Epidermal melanocyte (primary cell): ENCODE measurements around a stretch of chr7.

GRCh38 chr7:35185570-35186745 lies 67.9 kb downstream of the TBX20 start:
- RRBS = no CpG with 5 or more reads among the region's 81 CpGs

GRCh38 chr7:35401425-35401853 lies 147.5 kb upstream of the TBX20 start:
- RRBS = no CpG with 5 or more reads among the region's 5 CpGs

- RRBS = no CpG with 5 or more reads among the region's 5 CpGs
Observed at GRCh38 chr7:35419397-35419756, 165.5 kb upstream of the TBX20 start.

DNA sequence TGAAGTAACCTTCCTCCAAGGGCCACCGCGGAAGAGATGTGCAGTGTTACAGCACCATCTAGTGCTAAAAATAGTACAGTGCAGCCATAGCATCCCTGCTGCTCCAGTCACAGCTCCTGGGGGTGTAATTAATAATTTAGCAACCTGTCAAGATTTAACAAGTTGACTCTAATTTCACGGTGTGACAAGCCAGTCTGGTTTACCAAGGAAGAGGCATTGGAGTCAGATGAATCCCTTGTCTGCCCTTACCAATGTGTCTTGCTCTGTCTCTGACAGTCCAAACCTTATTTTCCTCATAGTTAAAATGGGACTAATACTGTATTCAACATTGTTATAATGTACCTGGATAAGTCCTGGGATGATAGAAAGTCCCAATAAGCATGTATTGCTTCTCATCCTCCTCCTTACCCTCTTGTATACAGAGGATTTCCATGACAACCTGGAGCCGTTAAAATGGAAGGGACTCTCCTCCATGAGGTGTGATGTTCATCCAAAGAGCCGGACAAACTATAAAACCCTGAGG lies 70.2 kb downstream of the HERPUD2 start:
- RRBS = no CpG with 5 or more reads among the region's 5 CpGs

GRCh38 chr7:35648358-35648901 lies 46.5 kb downstream of the HERPUD2 start:
- RRBS = no CpG with 5 or more reads among the region's 4 CpGs

DNA sequence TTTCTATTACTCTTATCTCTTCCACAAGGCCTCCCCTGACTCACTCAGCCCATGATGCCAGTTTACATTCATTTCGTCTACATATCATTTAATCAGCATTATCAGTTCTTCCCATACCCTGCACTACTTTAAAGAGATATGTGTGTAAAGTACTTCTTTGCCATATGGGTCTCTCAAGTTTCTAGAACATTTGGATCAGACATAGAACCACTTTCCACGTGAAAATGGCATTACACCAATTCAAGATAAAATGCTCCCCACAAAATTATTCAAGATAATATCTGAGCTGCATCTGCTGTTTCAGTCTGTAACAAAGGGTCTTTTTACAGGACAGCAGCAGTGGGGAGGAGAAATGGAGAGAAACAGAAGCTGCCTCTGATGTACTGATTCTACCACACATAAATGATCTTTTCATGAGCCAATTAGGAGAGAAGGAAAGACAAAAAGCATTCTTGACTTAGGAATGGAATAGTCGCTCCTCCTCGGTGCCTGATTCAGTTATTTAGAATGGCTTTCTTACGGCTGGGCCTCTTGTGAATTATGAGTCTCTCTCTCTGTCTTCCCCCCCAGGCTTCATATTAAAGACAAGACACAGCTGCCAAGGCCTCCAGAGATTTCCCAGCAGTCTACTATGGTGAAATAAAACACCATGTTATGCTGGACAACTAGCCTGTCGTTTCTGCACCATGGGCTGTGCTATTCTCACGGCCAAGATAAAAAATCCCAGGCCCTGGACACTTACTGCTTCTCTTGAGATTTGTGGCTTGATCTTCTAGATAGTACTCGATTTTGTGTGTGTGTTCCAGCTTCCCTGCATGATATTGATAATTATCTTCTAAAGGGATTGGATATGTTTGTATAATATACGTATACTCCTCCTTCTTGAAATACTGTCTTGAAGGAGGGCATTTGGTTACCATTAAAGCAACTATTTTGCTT lies 46.7 kb upstream of the SEPTIN7 start:
- RRBS = no CpG with 5 or more reads among the region's 9 CpGs

- RRBS = no CpG with 5 or more reads among the region's 2 CpGs
Observed at GRCh38 chr7:35884770-35885179, 83.9 kb downstream of the SEPTIN7 start.

- RRBS = no CpG with 5 or more reads among the region's 1 CpG
Observed at GRCh38 chr7:35981600-35981890, 171.5 kb upstream of the EEPD1 start.

DNA sequence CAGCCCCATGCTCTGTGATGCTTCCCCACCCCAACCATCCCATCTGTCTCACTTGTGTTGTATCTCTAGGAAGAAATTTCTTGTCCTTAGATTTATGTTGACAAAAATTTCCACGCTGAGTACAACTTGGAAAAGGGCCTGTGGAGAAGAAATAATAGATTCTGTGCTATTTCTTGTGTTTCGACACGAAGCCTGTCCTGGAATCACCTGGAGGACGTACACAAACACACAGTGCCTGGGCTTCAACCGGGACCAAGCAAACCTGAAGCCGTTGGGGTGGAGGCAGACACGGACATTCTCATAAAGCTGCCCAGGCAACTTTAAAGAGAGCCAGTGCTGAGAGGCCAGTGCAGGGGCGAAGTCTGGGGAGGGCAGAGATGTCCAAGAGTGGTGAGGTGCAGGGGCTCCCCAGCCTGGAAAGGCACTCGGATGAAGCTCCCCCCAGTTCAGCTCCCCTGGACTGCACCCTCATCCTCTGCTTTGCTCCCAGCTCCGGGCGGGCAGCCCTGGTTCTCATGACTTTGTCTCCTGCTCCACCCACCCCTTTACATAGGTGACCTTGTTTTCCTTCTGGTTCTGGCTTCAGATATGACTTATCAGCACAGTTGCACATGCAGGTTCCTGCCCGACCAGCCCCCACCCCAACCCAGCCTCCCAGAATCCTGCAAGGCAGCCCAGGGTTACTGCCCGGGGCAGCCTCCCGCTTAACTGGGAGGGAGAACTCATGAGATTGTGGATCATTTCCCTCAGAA lies 60.8 kb upstream of the EEPD1 start:
- RRBS = no CpG with 5 or more reads among the region's 14 CpGs

DNA sequence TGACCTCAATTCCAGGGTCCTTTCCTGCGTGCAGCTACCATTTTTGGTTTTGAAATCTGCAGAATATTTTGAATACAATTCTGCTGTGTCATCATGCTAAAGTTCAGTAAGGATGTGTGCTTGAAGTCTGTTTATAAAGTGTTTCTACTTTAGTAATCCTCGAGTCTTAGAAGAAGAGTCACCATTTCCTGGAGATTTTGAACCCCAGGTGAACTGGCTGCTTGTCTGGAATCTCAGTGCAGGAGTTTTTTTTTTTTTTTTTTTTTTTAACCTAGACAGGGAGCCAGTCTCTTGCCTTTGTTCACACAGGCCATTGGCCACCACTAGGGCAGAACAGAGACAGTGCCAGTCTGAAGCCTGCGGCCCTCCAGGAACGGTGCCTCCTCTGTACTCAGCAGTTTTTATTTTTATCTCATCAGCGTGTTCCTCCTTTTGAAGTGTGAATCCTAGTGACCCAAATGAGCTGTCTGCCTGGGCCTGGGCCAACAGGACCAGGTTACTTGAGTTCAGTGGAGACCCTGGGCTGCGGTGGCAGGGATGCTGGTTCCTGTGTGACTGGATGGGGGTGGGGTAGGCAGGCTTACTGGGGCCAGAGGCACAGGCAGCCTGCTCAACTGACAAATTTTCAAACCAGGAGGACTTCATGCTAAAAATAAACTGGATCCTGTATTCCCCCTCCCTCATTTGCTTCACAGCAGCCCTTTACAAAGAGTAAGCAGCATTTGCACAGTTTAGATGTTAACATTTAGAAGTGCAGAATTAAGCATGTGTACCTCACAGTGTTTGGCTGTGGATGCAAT lies 54.8 kb downstream of the EEPD1 start:
- RRBS = no CpG with 5 or more reads among the region's 6 CpGs

DNA sequence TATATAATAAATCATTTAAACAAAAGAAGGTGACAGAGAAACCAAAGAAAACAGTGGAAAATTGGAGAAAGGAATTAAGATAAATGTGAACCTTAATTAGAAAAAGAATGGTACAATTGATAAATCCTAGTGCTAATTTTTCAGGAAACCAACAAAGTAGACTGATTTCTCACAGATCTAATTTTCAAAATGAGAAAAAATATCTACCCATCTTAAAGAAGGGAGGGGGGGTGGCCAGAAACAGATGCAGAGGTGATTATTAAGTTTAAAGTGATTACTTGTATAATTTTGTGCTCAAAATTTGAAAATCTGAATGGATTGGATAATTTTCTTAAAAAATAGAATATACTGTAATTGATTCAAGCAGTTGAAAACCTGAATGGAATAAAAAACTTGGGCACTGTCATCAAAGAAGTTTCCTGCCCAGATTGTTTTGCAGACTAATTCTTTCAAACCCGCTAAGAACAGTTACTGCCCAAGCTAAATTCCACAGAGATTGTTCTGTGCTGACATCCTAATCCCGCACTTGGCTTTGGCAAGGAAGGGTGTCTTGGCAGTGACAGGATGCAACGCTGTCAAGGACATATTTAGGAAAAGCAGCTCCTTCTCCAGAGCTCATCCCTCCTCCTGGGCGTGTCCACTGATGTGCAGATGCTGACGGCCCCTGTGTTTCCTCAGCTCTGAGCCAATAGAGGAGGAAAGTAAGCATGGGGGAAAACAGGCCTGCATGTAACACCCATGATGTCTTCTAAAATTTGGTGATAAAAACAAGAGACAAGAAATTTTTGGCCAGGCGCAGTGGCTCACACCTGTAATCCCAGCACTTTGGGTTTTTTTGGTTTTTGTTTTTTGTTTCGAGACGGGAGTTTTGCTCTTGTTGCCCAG lies 74.0 kb downstream of the EEPD1 start:
- RRBS = no CpG with 5 or more reads among the region's 8 CpGs

DNA sequence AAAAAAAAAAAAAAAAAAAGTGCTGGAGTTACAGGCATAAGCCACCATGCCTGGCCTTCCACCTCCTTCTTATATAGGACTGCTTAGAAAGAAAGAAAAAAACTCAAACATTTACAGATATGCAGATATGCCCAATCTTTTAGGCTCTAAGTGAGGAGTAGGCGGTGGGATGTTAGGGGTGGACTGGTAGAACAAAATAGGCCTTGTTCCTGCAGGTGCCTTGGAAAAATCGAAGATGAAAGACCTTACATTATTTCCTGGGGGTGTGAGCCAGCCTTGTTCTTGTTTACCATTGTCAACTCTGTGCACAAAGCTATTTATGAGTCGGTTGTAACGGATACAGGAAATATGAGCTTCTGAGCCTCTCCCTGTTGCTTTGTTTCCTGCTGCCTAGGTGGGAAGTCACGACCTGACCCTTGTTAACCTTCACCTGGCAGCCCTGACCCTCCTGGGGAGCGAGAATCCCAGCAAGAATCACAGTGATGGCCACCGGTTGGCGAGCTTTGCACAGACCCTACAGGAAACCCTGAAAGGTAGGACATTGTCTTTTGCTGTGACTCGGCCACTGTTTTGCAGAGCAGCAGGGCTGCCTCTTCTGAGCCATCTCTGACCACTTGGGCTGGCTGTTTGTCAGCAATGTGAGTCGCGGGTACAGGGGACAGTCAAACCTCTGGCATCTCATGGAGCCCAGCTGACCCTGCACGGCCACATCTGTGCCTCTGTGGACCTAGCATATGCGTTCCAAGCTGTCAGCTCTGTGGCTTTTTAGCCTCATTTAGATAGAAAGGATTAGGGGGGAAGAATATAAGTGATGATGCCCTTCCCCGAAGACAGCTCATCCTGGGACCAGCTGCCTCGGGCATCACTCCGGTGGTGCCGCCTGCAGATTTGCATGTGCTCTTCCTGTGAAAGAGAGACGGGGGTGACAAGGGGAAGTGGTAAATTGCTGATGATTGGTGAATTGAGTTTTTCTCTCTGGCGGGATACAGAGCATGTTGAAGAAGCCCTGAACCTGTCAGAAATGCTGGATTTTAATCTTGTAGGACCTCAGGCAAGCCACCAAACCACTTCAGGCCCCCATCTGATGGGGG lies 79.5 kb downstream of the MATCAP2 start:
- RRBS = no CpG with 5 or more reads among the region's 19 CpGs

- RRBS = no CpG with 5 or more reads among the region's 14 CpGs
Observed at GRCh38 chr7:36301879-36302645, 65.0 kb downstream of the MATCAP2 start.

- RRBS = no CpG with 5 or more reads among the region's 9 CpGs
Observed at GRCh38 chr7:36460768-36461314, 71.2 kb downstream of the ANLN start.

DNA sequence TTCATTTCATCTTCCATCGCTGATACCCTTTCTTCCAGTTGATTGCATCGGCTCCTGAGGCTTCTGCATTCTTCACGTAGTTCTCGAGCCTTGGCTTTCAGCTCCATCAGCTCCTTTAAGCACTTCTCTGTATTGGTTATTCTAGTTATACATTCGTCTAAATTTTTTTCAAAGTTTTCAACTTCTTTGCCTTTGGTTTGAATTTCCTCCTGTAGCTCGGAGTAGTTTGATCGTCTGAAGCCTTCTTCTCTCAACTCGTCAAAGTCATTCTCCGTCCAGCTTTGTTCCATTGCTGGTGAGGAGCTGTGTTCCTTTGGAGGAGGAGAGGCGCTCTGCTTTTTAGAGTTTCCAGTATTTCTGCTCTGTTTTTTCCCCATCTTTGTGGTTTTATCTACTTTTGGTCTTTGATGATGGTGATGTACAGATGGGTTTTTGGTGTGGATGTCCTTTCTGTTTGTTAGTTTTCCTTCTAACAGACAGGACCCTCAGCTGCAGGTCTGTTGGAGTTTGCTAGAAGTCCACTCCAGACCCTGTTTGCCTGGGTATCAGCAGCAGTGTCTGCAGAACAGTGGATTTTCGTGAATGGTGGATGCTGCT lies 166.5 kb downstream of the AOAH start:
- RRBS = no CpG with 5 or more reads among the region's 11 CpGs

GRCh38 chr7:37408254-37408703 lies 40.4 kb downstream of the ELMO1 start:
- RRBS = no CpG with 5 or more reads among the region's 6 CpGs

DNA sequence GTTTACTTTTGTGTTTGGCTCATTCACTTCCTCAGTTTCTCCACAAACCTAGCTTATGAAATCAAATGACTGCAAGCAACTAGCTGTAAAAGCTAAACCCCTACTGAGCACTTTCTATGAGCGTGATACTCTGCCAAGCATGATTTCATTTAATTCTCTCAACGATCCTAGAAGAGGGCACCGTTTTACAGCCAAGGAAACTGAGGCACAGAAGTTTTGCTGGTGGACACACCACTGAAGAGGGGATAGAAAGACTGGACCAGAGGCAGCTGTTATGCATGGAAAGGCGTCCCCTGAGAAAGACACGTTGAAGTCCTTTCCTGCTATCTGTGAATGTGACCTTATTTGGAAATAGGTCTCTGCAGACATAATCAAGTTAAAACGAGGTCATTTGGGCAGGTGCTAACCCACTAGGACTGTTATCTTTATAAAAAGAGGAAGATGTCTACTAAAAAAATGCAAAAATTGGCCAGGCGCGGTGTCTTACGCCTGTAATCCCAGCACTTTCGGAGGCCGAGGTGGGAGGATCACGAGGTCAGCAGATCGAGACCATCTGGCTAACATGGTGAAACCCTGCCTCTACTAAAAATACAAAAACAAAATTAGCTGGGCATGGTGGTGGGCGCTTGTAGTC lies 31.6 kb downstream of the ELMO1 start:
- RRBS = no CpG with 5 or more reads among the region's 14 CpGs

DNA sequence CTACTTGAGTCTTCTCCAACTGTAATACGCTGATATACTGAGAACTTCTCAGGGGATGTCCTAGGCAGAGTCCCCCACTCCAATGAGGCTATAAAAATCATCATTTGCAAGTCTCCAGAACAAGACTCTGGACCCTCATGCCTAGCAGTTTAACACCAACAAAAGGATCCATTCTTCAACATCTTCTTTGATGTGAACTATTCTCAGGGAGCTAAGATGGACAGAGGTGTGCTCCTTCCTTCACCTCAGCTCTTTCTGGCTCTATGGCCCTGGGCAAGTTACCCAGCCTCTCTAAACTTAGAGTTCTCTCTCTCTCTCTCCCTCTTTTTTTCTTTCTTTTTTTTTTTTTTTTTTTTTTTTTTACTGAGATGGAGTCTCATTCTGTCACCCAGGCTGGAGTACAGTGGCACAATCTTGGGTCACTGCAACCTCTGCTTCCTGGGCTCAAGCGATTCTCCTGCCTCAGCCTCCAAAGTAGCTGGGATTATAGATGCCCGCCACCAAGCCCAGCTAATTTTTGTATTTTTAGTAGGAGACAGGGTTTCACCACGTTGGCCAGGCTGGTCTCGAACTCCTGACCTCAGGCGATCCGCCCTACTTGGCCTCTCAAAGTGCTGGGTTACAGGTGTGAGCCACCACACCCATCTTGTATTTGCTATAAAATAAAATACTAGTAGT lies 22.7 kb downstream of the ELMO1 start:
- RRBS = no CpG with 5 or more reads among the region's 7 CpGs

DNA sequence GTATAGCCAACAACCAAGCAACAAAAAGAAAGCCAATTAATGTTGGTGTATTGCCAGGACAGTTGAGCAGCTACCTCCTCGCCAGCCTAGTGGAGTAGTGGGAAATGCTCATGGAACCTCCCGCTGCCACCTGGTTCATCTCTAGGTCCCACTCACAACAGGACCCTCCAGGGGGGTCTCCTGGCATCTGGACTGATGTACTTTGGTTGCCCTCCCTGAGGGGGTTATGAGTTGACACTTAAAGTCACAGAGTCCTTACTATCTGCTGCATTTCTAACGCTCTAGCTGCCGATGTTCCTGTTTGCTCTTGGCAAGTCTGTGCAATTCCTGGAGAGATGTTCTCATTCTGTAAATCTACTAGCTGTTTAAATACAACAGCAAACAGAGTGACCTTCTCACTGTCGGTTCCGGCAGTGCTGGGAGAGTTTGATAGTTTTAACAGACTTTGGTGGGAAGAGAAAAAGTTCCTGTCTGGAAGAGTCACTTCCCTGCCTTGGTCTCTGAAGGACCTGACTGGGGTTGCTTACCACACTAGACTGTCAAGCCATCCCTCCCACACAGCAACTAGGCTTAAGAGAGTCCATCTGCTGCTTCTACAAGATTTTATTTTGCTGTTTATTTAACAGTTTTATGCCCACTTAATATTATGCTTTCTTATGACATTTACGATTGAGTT lies 63.2 kb upstream of the ELMO1 start:
- RRBS = no CpG with 5 or more reads among the region's 7 CpGs

GRCh38 chr7:37549376-37549655 lies 100.7 kb upstream of the ELMO1 start:
- RRBS = no CpG with 5 or more reads among the region's 2 CpGs